Measurements from ENCODE around the gene AKAP17A.

- PRO-cap = no peak
- RAMPAGE, long total RNA = no peak
These were observed 6.1 kb upstream of the PLCXD1 start for GRCh38 chrX:274910-275721.

DNA sequence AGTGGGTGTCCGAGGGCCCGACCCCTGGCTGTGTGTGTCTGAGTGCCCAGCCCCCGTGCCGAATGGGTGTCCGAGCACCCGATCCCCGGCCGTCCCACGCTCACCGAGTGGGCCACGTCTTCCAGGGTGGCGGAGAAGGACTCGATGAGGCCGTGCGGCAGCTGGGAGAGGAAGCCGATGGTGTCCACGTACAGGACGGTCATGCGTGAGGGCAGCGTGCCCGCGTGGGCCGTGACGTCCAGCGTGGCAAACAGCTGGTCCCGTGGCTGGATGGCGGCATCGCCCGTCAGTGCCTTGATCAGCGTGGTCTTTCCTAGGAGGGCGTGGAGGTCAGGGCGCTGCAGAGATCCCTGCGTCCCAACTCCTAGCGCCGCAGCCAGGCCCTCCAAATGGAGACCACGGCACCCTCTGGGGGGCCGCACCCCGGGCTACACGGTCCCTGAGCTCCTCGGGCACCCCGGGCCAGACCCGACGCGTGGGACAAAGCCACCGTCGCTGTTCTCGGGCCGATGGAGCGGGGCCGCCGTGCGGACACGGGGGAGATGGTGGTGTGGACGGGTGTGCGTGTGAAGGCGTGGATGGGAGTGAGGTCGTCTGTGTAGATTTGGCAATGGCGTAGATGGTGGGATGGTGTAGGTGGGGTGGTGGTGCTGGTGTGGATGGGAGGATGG, 7.1 kb downstream of the GTPBP6 start:
- PRO-cap = no peak
- RAMPAGE, long total RNA = no peak

DNA sequence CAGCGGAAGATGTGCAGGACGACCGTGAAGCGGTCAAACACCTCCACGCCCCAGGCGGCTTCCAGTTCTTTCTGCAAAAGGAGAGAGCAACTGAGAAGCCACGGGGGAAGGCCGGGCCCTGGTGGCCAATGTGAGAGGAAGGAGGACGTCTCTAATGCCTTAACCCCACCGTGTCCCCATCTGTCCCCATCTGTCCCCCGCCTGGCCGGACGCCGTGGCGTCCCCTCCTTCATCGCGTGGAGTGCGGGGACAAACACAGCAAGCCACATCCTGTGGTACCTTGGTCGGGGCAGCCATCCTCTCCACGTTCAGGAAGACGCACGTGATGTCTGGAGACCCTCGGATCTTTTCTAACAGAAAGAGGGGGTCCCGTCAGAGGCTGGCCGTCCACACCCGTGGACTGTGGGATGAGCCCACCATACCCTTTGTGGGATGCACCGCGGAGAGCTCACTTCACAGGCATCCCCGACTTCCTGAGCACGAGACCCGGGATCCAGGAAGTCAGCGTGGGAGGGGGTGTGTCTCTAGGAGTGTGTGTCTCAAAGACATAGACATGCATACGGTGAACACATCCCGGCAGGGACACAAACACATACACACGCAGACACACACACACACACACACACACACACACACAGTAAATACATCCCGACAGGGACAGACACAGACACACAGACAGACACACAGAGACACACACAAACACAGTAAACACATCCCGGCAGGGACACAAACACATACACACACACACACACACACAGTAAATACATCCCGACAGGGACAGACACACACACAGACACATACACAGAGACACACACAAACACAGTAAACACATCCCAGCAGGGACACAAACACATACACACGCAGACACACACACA, 3.4 kb downstream of the GTPBP6 start:
- PRO-cap = no peak
- RAMPAGE, long total RNA = start-site peak on the plus strand centred at position 420 of the sequence, 55 bp wide, 25 reads; start-site peak on the plus strand centred at position 574 of the sequence, 28 bp wide, 21 reads

GRCh38 chrX:318980-319607, 498 bp upstream of the GTPBP6 start:
- PRO-cap = bidirectional peak, plus-strand start at chrX:319192, minus-strand start at chrX:318796
- RAMPAGE, long total RNA = start-site peak on the plus strand at chrX:319187-319216, 5 reads

GRCh38 chrX:373417-374567, 12.9 kb downstream of the PPP2R3B start:
- PRO-cap = no peak
- RAMPAGE, long total RNA = start-site peak on the minus strand at chrX:374031-374047, 6 reads

DNA sequence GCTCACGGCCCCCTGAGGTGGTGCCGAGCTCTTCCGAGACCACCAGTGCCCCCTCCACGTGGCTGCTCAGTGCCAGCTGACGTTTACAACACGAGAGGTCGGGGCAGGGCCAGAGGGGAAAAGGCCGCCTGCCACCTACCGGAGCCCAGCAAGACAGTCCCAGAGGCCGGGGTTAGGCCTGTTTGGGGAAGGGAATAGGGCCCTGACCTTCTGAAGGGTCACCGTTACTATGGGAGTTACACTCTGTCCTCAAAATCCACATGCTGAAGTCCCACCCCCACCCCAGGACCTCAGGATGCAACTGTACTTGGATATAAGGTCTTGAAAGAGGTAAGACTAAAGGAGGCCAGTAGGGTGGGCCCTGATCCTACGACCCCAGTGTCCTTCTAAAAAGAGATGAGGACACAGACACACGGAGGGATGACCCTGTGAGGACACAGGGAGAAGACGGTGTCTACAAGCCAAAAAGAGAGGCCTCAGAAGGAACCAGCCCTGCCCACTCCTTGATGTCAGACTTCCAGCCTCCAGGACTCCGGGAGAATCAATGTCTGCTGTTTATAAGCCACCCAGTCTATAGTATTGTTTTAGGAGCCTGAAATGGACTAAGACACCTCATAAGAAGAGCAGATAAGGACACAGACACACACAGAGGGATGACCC, 4.3 kb downstream of the SLC25A6 start:
- PRO-cap = no peak
- RAMPAGE, long total RNA = no peak

GRCh38 chrX:1406373-1407631, 14.9 kb upstream of the SLC25A6 start:
- PRO-cap = no peak
- RAMPAGE, long total RNA = no peak

DNA sequence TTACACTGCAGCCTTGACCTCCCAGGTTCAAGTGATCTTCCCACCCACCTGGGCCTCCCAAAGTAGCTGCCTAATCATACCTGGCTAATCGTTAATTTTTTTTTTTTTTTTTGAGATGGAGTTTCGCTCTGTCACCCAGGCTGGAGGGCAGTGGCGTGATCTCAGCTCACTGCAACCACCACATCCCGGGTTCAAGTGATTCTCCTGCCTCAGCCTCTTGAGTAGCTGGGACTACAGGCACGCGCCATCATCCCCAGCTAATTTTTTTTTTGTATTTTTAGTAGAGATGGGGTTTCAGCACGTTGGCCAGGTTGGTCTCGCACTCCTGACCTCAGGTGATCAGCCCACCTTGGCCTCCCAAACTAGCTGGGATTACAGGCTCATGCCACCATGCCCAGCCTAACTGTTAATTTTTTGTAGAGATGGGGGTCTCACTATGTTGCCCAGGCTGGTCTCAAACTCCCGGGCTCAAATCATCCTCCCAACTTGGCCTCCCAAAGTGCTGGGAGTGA, 29.0 kb upstream of the SLC25A6 start:
- PRO-cap = no peak
- RAMPAGE, long total RNA = no peak

GRCh38 chrX:1591253-1591958, at the start of gene AKAP17A:
Gene AKAP17A, plus strand, starts transcription at chrX:1591604.
- PRO-cap = unidirectional peak, plus-strand start at chrX:1591607
- RAMPAGE, long total RNA = no peak

DNA sequence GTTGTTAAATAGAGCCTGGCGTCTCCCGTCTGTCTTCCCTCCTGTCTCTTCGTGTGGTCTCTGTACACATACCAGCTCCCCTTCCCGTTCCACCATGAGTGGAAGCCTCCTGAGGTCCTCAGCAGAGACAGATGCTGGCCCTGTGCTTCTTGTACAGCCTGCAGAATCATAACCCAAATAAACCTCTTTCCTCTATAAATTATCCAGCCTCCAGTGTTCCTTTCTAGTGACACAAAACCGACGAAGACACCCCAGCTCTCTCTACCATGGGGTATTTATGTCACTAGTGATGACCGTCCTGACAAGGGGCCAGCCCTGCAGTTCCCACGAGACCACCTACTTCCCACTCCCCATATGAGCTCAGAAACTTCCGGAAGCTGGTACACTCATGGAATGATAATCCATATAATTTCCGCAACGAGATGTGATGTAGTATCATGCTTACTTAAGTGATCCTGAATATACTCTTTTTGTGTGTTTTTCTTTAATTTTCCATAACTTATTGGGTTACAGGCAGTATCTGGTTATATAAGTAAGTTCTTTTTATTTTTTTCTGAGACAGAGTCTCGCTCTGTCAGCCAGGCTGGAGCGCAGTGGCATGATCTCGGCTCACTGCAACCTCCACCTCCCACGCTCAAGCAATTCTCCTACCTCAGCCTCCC, 162.0 kb downstream of the DHRSX start:
- PRO-cap = no peak
- RAMPAGE, long total RNA = no peak

GRCh38 chrX:2451430-2452505, 49.0 kb downstream of the DHRSX start:
- PRO-cap = no peak
- RAMPAGE, long total RNA = no peak

DNA sequence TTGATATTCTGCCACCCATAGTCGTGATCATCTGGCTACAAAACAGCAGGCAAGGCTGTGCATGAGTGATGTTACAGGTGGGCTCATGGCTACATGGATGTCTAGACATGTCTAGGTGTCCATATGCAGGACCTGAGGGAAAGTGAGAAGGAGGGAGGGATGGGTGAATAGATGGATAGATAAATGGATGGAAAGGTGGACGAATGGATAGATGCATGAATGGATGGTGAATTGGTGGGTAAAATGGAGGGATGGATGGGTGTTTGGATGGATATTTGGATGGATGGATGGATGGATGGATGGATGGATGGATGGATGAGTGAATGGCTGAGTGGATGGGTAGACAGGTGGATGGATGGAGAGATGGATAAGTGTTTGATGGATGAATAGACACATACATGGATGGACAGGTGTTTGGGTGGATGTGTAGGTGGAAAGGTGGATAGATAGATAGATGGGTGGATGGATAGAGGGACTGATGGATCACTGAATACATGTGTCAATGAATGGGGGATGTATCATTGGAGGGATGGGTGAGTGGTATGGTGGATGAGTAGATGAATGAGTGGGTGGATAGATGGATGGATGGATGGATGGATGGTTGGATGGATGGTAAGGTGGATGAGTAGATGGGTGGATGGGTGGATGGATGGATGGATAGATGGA, 41.3 kb upstream of the CD99 start:
- PRO-cap = no peak
- RAMPAGE, long total RNA = no peak

GRCh38 chrX:2650608-2651047, 40.5 kb upstream of the CD99 start:
- PRO-cap = no peak
- RAMPAGE, long total RNA = no peak

- PRO-cap = no peak
- RAMPAGE, long total RNA = start-site peak on the minus strand at chrX:3309622-3309717, 6 reads
These were observed 36.9 kb downstream of the MXRA5 start for GRCh38 chrX:3309307-3310132.

DNA sequence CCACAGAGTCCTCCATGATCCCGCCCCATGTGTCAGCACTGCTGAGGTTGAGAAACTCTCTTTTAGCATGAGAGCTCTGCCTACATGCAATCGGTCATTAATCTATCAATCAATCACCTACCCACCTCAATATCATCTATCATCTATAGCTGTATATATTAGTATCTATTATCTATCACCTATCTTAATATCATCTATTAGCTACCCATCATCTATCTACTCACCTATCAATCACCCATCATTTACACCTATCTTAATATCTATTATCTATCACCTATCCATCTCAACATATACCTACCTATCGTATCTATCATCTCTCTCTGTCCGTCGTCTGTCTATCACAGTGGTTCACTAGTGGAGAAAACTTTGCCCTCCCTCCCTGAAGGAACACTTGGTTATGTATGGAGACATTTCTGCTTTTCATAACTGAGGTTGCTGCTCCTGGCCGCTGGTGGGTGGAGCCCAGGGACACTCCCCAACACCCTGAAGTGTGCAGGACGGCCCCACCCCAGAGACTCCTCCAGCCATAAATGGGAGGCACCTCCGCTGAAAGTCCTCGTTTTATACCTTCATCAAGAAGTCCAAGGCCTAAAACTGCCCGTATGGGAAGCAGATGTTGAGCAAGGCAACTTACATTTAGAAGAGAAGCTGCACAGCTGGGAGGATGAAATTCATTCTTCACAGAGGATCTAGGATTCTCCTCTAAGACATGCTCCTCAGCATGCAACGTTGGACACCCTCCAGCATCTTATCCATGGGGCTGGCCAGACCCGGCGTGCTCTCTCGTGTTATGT, 43.7 kb downstream of the PRKX start:
- PRO-cap = no peak
- RAMPAGE, long total RNA = start-site peak on the minus strand centred at position 487 of the sequence, 80 bp wide, 14 reads; start-site peak on the minus strand centred at position 779 of the sequence, 199 bp wide, 11 reads

DNA sequence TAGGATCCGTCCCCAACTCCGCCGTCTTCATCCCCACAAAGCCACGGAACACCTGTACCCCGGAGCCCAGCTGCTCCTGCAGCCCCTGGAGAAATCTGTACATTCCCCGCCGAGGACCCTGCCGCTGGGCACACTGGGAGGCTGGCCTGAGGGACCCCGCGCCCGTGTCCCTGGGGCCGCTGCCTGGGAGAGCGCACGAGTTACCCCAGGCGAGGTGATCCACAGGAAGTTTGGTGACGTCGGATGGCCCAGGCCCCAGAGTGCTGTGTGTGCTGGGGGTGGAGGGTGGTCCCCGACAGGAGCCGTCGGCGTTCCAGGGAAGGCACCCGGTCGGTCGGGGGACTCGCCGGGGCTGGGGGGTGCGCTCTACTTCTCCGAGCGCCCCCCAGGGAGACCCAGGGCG, 129.3 kb upstream of the PRKX start:
- PRO-cap = no peak
- RAMPAGE, long total RNA = no peak

- PRO-cap = no peak
- RAMPAGE, long total RNA = no peak
These were observed 847.1 kb upstream of the PRKX start for GRCh38 chrX:4560573-4561002.

DNA sequence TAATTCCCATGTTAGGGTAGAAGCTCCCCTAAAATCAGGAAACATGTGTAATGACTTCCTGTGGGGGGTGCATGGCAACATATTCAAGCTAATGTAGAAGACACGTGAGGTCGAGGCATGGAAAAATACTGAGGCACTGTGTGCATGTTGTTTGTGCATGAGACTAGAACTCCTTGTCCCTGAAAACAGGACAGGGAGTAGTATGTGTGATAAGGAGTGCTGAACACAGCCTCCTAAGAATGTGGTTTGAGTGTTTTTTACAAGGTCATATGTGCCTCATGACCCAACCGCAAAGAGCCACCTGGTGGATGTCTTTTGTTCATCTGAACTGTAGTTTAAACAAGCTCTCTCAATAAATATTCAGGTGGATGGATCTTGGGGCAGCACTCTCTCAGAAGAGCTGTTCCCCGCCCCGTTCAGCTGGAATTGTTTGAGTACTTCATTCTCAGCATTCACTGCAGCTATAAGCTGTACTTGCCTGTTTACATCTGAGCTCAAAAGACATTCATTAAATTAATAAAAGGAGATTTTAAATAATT, 226.6 kb downstream of the NLGN4X start:
- PRO-cap = no peak
- RAMPAGE, long total RNA = no peak

DNA sequence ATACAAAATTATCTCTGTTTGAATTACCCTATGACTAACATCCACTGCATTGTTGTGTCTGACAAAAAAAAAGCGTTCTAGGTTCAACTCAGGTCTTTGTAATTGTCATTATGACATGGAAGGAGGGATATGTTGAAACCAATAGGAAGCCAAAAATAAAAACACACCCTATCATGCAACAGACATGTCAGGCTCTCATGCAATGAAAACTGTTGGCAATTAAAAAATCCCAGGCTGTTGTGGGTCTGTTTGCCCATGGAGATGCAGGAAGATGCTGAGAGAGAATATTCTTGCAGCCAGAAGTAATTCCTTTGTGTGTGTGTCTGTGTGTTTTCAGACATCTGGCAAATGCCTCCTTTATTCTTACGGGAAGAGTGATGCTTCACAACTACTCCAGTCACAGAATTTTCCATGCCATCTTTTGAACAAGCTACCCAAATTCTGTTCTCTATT, 107.4 kb downstream of the NLGN4X start:
- PRO-cap = unidirectional peak, plus-strand start at position 258 of the sequence
- RAMPAGE, long total RNA = no peak

- PRO-cap = no peak
- RAMPAGE, long total RNA = no peak
These were observed 243.9 kb upstream of the VCX3A start for GRCh38 chrX:6778748-6779278.

All from vagina (tissue), 1 donor.